OVCAR3 (cell line): ENCODE data around the genes SLC35E3, FRS2 and PTPRB.

- RRBS: no CpG with 5 or more reads among the region's 9 CpGs
Observed at GRCh38 chr12:68626352-68627391, 16.0 kb downstream of the RAP1B start.

DNA sequence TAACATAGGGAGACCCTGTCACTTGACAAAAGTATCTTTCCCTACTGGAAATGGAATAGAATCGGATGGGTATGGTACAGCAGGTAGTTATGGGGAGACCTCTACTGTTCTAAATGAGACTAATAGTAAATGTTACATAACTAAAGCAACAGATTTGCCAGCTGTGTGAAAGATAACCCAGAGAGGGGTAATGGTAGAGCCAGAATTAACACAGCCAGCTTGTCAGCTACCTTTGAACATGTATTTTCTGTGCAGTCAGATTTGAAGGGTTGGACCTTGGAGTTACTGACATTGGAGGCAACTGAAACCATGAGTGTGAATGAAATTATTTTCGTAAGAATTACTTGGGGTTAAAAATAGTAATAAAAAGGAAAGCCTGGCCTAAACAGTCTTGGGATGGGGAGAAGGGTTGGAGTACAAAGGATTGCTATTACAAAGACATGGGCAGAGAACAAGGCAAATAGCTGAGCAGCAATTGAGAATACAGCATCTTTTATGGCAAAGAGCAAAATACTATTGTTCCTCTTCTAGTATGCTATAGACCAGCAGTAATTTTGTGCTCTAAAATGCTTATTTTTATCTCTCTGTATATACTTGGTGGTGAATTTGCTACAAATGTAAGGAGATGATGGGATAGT lies 21.6 kb upstream of the NUP107 start:
- RRBS: no CpG with 5 or more reads among the region's 2 CpGs

DNA sequence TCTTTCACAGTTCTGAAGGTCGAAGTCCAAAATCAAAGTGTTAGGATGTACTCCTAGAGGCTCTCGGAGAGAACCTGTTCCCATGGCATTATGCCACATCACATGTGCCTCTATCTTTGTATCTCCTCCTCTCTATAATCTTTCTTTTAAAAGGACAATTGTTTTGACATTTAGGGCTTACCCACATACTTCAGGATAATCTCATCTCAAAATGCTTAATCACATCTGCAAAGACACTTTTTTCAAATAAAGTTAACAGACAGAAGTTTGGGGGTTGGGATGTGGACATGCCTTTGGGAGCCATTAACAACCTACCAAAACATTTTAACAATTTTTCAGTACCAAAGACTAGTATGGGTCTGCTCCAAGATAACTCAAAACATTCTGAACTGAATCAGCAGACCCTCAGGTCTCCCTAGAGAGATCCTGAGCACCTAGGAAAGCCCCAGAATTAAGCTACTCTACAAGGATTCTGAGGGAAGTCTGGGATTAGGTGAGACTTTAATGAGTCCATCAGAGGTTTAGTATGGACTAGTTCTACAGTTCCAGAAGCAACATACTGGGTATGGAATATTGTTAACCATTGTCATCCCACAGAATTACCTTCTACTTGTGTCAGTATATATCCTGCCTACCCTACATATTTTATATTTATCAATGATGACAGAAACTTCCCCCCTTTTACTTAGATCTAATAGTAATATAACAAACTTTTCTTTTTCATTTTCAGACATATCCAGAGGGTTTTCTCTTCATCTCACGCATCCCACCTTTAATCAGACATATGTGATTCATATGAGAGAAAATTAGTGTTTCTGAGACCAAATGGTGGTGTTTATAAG lies 20.1 kb upstream of the NUP107 start:
- RRBS: no CpG with 5 or more reads among the region's 3 CpGs

DNA sequence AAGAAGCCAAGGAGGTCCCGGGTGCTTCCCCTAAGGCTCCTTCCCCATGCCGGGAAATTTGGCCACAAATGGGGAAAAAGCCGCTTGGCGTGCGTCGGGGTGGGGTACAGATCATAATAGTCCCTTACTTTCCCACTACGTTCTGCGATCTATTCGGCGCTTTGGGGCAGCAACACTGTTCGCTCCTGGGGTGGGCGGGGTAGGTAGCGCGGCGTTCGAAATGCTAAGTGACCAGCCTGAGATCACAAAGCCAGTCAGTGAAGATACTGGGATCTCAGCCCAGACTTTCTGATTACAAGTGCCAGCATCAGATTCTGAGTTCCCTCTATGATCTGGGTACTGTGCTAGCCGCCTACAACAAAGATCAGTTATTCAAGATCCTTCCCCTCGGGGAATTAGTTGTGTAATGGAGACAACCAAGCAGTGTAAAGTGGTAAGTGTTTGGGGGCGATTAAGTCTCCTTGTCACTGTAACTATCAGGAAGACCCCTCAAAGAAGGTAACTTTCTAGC lies 436 bp downstream of the NUP107 start:
- RRBS: no CpG with 5 or more reads among the region's 19 CpGs

DNA sequence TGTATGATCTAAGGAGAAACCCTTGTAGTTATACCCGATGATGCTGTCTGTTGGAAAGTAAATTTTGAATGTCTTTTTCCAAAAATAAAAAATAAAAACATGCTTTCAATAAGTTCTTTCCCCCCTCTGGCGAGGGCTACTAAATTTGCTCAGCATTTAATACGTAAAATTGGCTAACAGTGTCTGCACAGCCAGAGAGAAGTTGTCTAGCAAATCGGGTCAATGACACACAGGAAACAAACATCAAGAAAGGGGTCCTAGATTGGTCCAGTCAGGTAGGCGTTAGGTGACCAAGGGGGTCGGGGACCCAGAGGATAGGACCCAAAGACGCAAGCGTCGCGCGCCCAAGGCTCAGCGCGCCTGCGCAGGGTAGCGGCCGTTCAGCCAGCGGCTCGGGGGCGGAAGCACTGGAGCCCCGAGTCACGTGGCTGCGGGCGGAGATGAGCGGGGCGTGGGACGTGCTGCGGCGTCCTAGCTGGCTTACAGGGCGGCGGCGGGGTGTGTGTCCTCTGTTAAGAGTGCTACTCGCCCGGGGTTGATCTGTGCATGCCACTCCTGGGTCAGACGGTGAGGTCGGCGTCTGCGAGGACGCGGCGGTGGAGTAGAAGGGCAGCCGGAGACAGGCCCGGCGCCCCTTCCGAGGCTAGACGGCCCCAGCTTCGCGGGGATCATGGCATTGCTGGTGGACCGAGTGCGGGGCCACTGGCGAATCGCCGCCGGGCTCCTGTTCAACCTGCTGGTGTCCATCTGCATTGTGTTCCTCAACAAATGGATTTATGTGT lies at the start of gene SLC35E3:
TSS of gene SLC35E3 (plus strand) at position 469 of the 782 bp plus-strand sequence.
- RRBS: 3% methylated on average over 17 of the region's 53 CpGs

DNA sequence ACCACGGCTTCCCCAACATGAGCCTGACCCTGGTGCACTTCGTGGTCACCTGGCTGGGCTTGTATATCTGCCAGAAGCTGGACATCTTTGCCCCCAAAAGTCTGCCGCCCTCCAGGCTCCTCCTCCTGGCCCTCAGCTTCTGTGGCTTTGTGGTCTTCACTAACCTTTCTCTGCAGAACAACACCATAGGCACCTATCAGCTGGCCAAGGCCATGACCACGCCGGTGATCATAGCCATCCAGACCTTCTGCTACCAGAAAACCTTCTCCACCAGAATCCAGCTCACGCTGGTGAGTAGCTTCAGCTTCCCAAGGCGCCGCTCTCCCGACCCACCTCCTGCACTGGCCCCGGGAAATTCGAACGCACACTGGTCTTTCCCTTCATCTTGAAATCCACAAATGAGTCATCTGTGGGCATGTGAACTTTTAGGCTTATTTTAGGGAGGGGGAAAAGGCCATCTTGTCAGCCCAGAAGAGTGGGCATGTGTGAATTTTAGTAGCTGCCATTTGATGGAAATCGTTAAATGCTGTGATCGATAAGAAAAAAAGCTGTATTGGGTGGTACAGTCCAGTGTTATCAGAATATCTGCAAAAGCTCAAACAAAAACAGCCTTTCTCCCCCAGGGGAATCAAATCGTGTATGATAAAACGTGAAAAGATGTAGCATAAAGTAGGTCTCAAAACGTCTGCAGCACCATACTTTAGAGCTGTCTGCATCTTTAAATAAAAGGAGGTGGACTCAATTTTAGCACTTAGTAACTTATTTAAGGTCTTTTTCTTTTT lies 705 bp downstream of the SLC35E3 start:
- RRBS: 5% methylated on average over 4 of the region's 17 CpGs

DNA sequence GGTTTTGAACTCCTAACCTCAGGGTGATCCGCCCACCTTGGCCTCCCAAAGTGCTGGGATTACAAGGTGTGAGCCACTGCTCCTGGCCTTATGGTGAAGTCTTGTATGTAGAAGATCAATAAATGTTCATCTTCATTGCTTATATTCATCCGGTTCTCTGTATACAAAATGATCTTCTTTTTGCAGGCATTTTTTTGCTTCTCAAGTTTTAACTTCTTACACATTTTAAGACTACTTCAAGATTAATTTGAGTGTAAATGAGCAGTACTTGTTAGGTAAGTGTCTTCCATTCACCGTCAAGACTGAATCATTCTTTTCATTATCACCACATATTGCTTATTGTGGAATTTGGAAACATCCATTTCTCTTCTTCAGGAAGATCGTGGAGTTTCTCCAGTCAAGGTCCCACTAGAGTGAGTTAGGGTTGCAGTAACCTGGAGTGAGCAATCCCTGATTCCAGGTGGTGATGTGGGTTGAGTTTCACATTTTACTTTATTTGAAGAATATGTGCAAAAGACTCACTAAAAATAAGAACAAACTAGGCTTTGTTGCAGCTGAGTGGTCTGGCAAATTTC lies 48.1 kb downstream of the MDM2 start:
- RRBS: no CpG with 5 or more reads among the region's 4 CpGs

- RRBS: no CpG with 5 or more reads among the region's 4 CpGs
Observed at GRCh38 chr12:68915086-68915526, 17.9 kb downstream of the CPM start.

DNA sequence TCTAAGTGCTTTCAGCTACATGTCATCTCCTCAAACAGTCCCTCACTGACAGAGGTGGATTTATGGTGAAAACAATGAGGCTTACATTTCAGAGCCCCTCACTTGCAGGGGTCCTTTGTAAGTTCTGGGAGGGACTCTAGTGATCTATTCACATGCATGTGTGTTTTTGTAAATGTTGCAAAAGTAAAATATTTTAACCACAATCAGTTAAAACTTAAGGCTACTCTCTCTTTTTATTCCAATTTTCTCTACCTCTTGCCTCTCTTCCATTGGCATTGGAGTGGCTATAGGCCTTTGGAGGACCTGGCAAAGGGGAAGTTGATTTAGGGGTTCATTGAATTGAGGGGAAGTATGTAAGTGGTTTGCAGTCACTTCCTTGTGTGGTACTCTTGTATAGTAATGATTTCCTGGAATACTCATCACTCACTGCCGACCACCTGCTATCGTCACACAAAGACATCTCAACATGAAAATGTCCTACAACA lies 45.6 kb upstream of the CPM start:
- RRBS: no CpG with 5 or more reads among the region's 2 CpGs

GRCh38 chr12:69024396-69024826 lies 91.4 kb upstream of the CPM start:
- RRBS: no CpG with 5 or more reads among the region's 7 CpGs

DNA sequence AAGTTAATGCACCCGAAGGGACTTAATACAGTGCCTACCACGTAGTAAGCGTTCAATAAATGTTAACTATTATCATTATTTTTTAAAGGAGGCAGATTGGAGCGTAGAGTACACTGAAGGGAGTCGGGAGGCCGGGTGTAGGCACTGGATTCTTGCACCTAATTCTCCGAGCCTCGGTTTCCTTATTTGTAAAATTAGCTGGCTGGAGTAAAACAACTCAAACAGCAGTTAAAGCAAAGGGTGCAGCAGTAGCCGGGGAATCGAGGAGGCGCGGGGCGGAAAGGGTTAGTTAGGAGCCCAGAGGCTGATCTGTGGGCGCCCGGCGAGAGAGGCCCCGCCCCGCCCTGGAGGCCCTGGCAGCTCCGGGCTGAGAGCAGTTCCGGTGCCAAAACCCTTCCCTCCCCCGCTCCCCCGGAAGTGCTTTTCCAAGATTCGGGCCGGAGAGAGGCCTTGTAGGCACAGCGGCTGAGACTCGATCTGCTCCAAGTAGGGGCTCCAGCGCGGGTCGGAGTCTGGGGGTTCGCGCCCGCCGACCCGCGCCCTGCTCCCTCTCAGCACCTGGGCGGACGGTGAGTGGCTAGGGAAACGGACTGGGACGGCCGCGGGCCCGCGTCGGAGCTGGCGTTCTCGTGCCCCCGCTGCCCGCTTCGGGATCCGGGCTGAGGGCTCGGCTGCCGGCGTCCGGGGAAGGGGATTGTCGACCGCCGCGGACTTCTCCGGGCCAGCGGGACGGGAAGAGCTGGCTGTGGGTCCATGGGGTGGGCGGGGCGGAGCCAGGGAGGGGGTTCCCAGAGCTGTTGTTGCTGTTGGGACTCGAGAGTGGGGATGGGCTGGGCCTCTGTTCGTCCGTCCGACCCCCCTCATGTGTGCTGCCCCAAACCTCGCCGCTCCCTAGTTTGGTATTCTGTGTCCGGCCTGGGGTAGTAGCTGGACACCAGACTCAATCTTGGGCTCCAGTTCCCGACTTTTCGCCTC lies at the start of gene FRS2:
TSS of gene FRS2 (plus strand) at position 427 of the 975 bp plus-strand sequence.
- RRBS: 4% methylated on average over 18 of the region's 72 CpGs

GRCh38 chr12:69936034-69936640 lies 111.1 kb downstream of the MYRFL start:
- RRBS: 27% methylated on average over 4 of the region's 8 CpGs

DNA sequence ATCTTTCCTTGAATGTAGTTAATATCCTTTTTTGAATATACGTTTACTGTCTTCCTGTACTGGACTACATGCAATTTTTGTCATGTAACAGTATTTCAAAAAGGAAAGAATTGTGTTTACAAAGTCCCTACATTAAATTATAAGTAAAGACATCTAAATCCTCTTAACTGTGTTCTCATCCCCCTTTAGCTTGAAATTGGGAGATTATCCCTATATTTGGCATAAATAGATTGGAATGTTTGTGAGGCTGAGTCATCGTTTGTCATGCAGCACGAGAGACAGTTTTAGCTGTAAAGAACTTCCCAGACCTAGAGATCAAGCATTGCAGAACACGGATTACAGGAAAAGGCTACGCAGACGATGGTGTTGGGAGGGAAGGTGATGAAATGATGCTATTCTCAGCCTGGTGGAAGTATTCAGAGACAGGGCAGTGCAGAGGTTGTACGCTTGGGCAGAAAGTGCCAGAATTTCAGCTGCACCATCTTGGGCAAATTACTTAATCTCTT lies 93.8 kb downstream of the PTPRB start:
- RRBS: no CpG with 5 or more reads among the region's 7 CpGs

DNA sequence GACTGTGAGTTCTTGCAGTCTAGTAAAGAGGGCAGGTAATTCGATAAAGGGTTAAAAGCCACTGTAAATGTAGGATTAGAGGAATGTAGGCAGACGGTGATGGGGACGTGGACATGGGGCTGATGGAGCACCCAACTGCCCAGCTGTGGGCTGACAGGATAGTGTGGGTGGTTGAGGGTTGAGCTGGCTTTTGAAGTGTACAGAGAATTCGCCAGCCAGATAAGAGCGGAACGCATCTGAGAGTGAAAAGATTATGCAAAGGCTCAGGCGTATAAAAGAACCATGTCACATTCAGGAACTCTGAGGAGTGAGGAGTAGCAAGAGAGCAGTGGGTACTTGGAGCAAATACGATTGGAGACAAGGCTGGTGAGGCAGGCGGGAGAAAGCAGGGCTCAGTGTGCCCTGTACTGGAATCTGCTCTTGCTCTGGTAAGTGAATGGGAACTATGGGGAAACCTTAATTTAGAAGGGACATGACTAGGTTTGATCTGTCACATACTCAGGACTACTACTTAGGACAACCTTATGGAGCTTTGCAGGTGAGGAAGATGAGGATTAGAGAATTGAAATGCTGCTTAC lies 87.1 kb downstream of the PTPRB start:
- RRBS: no CpG with 5 or more reads among the region's 9 CpGs

GRCh38 chr12:70637186-70638051 lies at the start of gene PTPRB:
Gene PTPRB, minus strand, starts transcription at chr12:70637429.
- RRBS: no CpG with 5 or more reads among the region's 7 CpGs

- RRBS: no CpG with 5 or more reads among the region's 1 CpG
Observed at GRCh38 chr12:71694214-71695006, 8.5 kb downstream of the TMEM19 start.

- RRBS: 5% methylated on average over 13 of the region's 68 CpGs
Observed at GRCh38 chr12:71755019-71755968, 631 bp downstream of the RAB21 start.

GRCh38 chr12:71769919-71770335 lies 15.3 kb downstream of the RAB21 start:
- RRBS: no CpG with 5 or more reads among the region's 1 CpG

GRCh38 chr12:71787723-71788634 lies 33.3 kb downstream of the RAB21 start:
- RRBS: no CpG with 5 or more reads among the region's 4 CpGs

DNA sequence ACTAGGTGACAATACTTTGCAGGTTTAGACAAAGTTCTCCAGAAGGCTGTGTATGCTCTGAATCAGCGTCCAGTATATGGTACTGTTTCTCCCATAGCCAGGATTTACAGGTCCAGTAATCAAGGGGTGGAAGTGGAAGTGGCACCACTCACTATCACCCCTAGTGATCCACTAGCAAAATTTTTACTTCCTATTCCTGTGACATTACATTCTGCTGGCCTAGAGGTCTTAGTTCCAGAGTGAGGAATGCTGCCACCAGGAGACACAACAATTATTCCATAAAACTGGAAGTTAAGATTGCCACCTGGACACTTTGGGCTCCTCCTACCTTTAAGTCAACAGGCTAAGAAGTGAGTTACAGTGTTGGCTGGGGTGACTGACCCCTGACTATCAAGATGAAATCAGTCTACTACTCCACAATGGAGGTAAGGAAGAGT lies 256.7 kb upstream of the ATXN7L3B start:
- RRBS: no CpG with 5 or more reads among the region's 1 CpG